AG04450 (cell line): ENCODE data around the genes INPP1 and NABP1.

DNA sequence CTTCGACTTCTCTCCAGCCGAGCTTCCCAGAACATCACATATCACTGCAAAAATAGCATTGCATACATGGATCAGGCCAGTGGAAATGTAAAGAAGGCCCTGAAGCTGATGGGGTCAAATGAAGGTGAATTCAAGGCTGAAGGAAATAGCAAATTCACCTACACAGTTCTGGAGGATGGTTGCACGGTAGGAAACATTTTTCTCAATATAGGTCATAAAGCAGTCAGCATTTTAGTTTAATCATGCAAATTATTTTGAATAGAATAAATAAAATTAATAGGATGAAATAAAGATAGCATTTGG lies 36.5 kb downstream of the COL3A1 start:
- CAGE, long polyA plus RNA: no peak
- RRBS: no CpG with 5 or more reads among the region's 3 CpGs

DNA sequence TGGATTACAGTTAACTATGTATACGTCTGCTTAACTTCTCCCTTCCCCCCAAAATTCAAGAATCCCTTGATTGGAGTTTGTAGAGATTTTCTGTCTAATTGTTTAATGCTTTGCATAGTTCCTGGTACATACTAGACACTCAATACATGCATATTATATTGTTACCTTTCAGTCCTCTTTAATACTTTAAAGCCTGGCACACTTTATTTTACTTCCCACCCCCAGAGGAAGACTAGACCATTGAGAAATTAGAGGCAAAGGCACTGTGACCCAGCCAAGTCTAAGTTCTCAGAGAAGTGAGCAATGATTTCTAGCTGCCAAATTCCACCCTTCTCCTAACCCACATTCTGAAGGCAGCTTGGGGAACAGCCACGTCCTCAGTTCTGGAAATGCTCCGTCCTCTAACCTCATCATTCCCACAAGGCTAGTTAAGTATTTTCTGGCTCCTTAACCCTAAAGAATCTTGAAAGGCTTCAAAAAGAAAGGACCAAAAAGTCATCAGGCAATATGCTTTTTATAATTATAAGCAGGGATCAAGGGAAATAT lies 86.7 kb downstream of the COL5A2 start:
- CAGE, long polyA plus RNA: no peak
- RRBS: no CpG with 5 or more reads among the region's 3 CpGs

DNA sequence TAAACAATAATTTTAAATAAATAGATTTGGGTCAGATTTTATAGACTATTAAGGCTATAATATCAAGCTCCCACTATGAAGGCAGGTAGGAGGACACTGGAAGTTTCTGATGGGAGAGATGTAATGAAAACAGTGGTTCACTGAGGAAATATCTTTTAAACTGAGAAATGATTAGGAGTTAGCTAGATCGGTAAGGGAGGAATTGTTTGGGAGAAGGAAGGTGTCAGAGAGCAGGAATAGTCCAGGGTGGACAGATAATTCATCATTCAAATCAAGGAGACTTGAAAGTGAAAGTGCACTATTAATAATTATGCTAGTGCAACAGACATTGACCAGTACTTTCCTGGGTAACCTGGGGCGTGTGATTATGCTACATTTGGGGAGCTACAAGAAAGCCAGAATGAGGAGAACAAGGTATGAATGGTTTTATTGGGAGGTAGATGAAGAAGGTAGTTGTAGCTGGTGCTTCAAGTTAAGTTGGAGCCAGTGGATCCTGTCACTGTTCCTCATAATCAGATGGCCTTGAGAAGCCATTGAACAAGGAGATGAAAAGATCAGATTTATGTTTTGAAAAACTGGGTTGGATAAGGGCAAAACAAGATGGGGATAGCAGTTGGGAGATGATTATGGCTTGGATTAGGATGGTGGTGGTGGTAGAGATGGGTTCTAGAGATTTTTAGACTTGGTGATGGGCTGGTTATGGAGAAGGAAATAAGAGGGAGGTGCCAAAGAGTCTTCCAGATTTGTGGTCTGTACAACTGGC lies 28.4 kb downstream of the ANKAR start:
- CAGE, long polyA plus RNA: no peak
- RRBS: no CpG with 5 or more reads among the region's 2 CpGs

GRCh38 chr2:190183231-190183968 lies 2.7 kb downstream of the C2orf88 start:
- CAGE, long polyA plus RNA: no peak
- RRBS: no CpG with 5 or more reads among the region's 5 CpGs

DNA sequence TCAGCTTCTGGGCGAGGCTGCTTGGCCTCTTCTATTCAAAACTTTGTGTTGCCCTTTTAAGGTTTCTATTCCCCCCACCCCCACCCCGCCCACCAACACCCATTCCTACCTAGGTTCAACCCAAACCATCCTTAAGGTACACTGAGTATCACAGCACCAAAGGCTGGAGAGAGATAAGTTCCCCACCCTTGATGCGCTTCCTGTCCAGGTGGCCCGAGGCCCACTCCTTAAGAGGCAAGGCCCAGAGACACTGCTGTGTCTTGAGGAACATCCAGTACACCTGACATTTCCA lies 361 bp upstream of the INPP1 start:
- CAGE, long polyA plus RNA: no peak
- RRBS: no CpG with 5 or more reads among the region's 4 CpGs

- CAGE, long polyA plus RNA: start-site peak on the plus strand at chr2:190343570-190343664, 49 and 17 reads in 2 replicates; start-site peak on the plus strand at chr2:190343893-190343964, 76 and 57 reads in 2 replicates
- RRBS: 3% methylated on average over 52 of the region's 95 CpGs
These were observed at the start of gene INPP1 for GRCh38 chr2:190343374-190344203. Gene INPP1, plus strand, starts transcription at chr2:190343589.

- CAGE, long polyA plus RNA: no peak
- RRBS: no CpG with 5 or more reads among the region's 16 CpGs
These were observed 867 bp downstream of the INPP1 start for GRCh38 chr2:190344204-190344707.

- CAGE, long polyA plus RNA: no peak
- RRBS: no CpG with 5 or more reads among the region's 5 CpGs
These were observed 5.3 kb downstream of the MFSD6 start for GRCh38 chr2:190413330-190413974.

- CAGE, long polyA plus RNA: no peak
- RRBS: no CpG with 5 or more reads among the region's 4 CpGs
These were observed 37.1 kb downstream of the NEMP2 start for GRCh38 chr2:190497369-190497804.

DNA sequence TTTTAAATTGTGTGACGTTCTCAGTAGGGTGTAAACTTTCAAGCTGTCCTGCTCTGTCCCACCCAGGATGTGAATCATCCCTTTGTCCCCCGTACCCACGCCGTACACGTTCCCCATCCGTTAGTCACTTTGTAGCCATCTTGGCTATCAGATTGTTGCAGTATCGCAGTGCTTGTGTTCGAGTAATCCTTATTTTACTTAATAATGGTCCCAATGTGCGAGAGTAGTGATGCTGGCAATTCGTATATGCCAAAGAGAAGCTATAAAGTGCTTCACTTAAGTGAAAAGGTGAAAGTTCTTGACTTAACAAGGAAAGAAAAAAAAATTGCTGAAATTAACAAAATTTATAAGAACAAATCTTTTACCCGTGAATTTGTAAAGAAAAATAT lies 40.9 kb upstream of the NAB1 start:
- CAGE, long polyA plus RNA: no peak
- RRBS: no CpG with 5 or more reads among the region's 11 CpGs

GRCh38 chr2:190907635-190908155 lies 27.1 kb downstream of the GLS start:
- CAGE, long polyA plus RNA: no peak
- RRBS: no CpG with 5 or more reads among the region's 2 CpGs

DNA sequence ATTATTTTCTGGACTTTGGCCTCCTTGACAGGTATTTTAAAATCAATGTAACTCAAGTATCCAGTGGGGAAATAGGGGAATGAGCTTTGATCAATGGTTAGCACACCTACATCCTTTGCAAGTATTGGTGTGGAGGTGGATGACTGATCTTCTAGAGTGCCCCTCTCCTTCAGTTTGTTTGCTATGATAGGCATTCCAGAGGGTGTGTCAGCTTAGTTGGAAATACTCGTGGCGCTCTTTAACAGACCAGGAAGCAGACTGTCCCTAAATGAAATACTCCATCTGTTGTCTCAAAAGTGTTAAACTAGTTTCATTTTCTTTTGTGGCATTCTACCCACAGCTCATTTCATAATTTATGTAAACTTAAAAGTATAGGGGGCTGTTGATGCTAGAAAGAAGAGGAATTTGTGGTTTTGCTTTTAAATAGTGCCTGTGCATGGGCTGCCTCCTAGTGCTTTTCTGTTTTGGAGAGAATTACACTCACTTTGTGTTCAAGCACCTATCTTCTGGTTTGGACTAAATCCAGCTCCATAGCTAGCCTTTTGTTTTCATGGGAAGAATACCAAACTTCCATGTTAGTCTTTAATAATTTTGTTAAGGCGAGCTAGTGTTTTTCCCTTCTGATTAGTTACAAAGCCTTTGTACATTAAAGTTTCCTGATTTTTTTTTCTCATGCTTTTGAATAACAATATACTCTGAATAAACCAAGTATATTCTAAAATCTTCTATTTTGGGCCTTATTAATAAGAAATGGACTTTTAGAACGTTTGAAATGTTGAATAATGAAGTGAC lies 66.1 kb downstream of the STAT1 start:
- CAGE, long polyA plus RNA: no peak
- RRBS: no CpG with 5 or more reads among the region's 4 CpGs

GRCh38 chr2:190950545-190951739 lies 63.0 kb downstream of the STAT1 start:
- CAGE, long polyA plus RNA: no peak
- RRBS: no CpG with 5 or more reads among the region's 8 CpGs

DNA sequence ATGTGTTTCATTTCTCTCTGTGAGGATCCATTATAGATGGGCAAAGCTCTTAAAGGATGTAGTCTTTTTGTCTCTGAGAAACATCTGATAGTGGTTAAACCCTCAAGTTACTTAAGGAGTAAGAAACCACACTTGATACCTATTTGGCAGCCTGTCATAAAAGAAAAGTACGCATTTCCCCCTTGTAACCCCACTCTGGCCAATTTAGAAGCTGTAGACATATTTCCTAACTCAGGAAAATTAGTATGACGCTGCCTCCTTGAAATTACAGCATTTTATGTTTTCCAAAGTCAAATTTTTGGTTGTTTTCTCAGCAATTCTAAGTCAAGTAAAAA lies 2.0 kb downstream of the STAT4 start:
- CAGE, long polyA plus RNA: no peak
- RRBS: no CpG with 5 or more reads among the region's 2 CpGs

- CAGE, long polyA plus RNA: no peak
- RRBS: no CpG with 5 or more reads among the region's 2 CpGs
These were observed 26.4 kb upstream of the STAT4 start for GRCh38 chr2:191177154-191177616.

DNA sequence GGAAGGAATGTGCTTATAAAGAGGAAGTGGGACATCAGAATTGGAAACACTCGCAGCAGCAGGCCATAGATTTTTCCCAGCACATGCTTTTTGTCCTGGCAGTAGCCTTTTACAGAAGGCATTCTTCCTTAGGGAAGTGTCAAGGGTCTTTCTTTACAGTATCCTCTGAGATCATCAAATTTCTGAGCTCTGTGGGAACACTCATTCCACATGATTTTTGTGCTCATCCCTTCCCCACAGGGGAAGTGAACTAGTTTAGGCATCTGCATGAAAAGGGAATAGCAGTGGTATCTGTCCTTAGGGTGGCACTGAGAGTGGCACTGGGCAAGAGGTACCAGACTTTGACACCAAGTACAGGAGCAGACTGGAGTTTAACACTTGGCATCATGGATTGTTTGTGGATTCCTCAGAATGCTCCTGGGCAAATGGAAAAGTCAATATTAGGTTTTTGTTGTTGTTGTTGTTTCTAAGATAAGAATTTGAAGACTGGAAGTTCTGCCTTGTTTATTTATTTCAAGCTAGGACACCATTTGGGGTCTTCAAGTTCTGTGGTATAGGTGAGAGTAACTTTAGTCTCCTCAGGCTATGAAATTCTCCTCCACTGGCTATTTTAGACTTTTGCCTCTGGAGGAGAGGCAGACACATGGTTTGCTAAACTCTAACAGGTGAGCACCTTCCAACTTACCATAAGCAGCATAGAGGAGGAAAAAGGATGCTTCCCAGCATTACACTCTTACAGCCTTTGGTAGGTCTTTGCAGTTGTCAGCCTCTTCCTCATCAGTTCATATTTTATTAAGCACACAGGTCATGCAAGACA lies 4.2 kb downstream of the MYO1B start:
- CAGE, long polyA plus RNA: no peak
- RRBS: no CpG with 5 or more reads among the region's 1 CpG

DNA sequence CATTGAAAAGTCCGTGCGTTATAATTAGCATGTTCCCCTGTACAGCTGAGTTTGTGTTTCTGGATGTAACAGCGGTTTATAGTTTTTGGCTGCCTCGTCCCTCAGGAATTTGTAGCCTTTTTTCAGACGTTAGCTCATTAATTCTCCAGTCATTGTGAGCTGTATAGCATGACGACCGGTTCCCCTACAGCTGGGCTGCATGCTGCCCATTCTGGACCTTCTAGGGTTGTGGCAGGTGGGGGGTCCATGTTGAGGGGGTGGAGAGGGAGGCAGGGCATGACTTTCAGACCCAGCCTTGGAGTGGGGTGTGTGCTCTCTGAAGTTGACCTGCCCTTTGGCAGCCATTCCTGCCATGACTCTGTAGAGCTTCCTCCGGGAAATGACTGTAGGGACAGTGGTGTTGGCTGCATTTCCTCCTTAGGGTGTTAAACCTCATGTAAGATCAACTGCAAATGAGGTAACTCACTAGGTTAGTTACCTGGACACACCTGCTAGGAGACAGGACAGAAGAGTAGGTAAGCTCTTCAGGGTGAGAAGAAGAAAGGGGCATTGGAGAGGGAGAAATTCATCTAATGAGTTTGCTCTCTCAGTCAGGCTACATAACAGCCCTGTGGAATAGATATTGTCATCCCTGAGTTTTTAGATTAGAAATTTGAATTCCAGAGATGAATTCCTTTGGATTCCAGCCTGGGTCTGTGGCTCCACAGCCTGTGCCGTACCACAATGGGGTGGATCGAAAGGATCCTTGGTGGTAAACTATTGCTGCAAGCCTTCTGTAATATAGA lies 20.7 kb downstream of the MYO1B start:
- CAGE, long polyA plus RNA: no peak
- RRBS: no CpG with 5 or more reads among the region's 10 CpGs

GRCh38 chr2:191303182-191303682 lies 58.0 kb downstream of the MYO1B start:
- CAGE, long polyA plus RNA: no peak
- RRBS: no CpG with 5 or more reads among the region's 3 CpGs

DNA sequence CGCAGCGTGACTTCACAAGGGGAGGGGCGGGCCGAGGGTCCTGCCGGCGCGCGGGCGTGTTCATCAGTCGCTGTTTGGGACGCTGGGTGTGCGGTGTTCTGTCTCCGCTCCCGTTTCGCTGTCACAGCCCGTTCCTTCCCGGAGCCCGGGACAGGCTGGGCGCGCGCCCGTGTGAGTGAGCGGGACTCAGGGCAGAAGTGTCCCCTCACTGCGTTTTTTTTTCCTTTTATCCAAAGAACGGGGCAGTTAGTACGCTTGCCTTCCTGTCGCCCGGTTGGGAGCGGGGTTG lies at the start of gene NABP1:
TSS of gene NABP1 (plus strand) at position 66 of the 289 bp plus-strand sequence.
- CAGE, long polyA plus RNA: no peak
- RRBS: 2% methylated on average over 15 of the region's 29 CpGs

- CAGE, long polyA plus RNA: no peak
- RRBS: 2% methylated on average over 16 of the region's 43 CpGs
These were observed 615 bp downstream of the NABP1 start for GRCh38 chr2:191678360-191679141.